Measurements from ENCODE around the gene EXT2.

GRCh38 chr11:36110022-36110942 is 166.4 kb downstream of the LDLRAD3 start:
- PRO-cap = no peak

DNA sequence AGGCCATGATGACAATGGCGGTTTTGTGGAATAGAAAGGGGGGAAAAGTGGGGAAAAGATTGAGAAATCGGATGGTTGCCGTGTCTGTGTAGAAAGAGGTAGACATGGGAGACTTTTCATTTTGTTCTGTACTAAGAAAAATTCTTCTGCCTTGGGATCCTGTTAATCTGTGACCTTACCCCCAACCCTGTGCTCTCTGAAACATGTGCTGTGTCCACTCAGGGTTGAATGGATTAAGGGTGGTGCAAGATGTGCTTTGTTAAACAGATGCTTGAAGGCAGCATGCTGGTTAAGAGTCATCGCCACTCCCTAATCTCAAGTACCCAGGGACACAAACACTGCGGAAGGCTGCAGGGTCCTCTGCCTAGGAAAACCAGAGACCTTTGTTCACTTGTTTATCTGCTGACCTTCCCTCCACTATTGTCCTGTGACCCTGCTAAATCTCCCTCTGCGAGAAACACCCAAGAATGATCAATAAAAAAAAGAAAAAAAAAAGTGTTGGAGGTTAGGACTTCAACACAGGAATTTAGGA is 143.6 kb downstream of the COMMD9 start:
- PRO-cap = no peak

DNA sequence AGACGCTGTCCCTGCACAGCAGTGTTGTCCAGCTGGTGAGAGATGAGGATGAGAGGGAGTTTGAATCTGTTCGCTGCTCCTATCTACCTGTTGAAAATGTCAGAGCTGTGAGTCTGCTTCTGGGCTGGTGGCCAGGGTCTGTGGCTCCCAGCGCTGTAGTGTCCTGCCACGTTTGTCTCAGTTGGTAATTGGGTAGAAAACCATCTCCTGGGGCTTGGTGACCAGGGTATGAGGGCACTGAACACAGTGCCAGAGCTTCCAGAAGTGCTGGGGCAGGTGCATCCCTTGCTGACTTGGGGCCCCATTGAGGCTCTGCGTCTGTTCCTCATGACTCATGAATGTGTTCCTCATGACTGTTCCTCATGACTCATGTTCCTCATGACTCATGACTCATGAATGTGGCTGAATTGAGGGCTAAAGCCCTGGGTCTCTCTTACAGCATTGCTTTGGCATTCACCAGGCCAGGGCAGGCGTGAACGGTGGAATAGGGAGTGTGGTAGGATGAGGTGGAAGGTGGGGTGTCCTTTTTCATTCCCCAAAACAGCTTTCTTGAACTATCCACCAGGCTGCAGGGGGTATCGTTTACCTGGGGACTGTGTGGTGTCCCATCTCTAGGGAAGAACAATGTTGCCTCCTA is 139.6 kb downstream of the COMMD9 start:
- PRO-cap = no peak

GRCh38 chr11:36361826-36362632 is 65.9 kb downstream of the PRR5L start:
- PRO-cap = no peak

- PRO-cap = no peak
Observed at GRCh38 chr11:36363422-36363991, 67.4 kb downstream of the PRR5L start.

DNA sequence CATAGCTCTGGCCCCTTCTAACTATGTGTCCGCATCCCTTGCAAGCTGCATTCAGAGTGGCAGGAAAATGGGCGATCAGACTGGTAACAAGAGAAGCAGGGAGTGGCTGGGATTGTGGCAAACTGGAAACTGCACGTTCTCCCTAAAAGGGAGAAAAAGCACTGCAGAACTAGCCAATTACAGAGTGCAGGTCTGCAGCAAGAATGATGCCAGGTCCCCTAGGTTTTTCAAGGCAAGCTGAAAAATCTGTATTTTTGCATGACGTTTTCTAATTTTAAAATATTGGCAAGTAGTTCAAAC is 76.4 kb downstream of the PRR5L start:
- PRO-cap = no peak

- PRO-cap = bidirectional peak, plus-strand start at chr11:36456002, minus-strand start at chr11:36455740; unidirectional peak, plus-strand start at chr11:36455867
Observed at GRCh38 chr11:36455627-36456581, 54.2 kb downstream of the TRAF6 start.

GRCh38 chr11:40232681-40233112 is 1226.8 kb downstream of the LRRC4C start:
- PRO-cap = no peak

DNA sequence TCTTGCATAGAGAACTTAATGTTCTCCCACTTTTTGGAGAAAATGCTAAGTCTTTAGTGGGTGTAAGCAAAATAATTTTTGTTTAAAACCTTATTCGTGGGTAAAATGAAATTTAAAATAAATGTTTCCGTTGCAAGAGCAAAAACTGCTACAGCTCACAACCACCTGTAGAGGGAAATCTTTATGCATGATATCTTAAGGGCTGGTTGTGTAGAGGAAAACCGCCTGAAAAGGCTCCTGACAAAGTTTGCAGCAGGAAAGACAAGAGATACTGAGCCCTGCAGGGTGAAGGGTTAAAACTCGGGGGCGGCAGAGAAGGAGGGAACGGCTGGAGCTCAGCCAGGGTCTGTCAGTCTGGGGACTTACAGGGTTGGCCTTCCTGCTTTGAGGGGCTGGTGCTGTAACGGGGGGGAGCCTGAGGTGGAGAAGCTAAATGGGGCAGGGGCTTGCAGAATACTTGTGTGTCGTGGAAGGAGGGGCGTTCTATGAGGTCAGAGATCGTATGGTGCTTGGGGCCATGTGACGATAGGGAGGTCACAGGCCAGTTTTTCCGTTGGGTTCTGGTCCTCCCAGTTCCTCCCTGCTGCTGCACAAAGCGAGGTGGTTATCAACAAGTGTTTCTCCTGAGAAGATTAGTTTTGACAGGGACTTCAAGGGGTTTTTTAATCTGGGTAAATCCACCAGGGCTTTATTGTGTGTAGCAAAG is 122.9 kb upstream of the HSD17B12 start:
- PRO-cap = no peak

GRCh38 chr11:43577026-43577647 is 103.4 kb upstream of the HSD17B12 start:
- PRO-cap = no peak

- PRO-cap = no peak
Observed at GRCh38 chr11:43643795-43644703, 36.5 kb upstream of the HSD17B12 start.

DNA sequence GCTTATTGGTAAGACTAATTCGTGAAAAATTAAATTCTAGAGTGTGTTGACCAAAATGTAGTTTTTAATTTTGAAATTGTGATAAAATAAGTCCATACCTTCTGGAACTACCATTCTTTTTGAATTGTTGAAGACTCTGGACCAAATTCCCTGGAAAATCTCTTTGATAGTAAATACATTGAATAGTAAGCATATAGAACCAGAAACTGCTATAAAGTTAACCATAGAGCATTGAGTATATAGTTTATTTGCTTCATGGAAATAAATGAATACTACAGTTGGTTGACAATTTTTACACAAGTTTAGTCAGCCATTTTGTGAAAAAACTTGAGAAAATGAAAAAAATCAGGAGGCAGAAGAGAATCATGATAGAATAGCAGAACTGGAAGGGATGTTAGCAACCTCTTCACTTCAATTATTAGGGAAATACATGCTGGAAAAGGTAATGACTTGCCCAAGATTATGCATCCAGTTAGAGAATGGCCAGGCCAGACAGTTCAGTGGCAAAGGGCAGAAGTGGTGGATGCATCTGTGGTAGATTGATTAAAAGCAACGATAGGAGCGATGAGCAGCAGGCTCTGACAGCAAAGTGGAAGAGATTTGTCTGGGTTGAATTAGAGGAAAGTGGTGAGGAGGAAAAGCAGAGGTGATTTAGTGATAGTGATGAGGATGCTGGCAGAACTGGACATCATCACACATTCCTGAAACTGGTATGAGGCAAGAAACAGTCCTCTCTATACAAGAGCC is 12.3 kb downstream of the HSD17B12 start:
- PRO-cap = no peak

GRCh38 chr11:43770184-43770517 is 89.6 kb downstream of the HSD17B12 start:
- PRO-cap = no peak

- PRO-cap = no peak
Observed at GRCh38 chr11:43837833-43838381, 42.7 kb upstream of the ALKBH3 start.

DNA sequence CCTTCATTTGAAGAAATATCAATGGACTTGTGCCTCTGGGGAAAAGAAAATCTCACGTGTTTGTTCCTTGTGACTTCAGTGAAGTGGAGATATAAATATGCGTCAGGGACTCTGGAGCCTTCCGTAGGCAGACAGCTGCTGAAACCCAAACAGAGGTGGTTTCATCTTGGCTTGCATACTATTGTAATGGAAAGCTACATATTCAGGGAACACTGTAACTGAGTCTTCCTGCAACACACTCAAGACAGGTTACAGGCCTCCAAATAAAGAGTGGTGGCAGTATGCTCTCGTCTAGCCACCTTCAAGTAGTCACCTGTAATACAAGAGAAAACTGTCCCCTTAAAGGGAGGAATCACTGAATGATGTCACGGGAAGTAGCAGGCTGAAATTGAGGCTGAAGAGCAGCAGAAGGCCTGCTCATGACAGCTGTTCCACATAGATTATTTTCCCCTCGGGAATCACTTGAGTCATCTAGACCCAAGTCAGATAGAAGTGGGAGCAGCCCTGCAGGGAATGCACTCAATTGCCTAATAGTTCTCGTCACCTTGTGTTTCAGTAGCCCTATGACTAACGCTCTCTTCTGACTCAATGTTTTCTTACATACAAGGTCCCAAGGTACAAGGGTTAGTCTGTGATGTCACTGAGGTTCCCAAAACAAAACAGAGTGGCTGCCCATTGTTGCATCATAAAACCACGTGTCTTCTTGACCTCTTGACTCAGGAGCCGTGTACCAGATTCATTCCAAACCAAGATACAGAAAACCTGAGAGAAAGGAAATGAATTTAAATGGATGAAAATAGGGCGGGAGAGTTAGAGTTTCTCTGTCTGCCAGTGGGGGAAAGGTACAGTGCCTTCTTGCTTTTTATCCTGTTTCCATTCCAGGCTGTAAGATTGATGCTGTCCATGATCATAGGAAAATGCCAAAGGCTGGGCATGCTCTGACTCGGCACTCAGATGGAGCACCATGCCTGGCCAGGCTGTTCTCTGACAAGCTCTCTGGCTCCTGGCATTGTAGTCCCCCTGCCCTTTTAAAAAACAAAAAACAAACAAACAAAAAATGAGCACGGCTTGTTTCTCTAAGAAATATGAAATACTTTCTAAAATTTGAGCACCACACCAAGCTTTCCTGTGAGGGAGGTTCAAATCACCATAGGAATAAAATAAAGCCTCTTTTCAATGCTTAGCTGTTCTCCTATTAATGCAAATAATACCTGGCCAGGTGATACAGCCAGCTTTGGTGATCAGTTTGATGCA is 21.7 kb upstream of the C11orf96 start:
- PRO-cap = no peak

DNA sequence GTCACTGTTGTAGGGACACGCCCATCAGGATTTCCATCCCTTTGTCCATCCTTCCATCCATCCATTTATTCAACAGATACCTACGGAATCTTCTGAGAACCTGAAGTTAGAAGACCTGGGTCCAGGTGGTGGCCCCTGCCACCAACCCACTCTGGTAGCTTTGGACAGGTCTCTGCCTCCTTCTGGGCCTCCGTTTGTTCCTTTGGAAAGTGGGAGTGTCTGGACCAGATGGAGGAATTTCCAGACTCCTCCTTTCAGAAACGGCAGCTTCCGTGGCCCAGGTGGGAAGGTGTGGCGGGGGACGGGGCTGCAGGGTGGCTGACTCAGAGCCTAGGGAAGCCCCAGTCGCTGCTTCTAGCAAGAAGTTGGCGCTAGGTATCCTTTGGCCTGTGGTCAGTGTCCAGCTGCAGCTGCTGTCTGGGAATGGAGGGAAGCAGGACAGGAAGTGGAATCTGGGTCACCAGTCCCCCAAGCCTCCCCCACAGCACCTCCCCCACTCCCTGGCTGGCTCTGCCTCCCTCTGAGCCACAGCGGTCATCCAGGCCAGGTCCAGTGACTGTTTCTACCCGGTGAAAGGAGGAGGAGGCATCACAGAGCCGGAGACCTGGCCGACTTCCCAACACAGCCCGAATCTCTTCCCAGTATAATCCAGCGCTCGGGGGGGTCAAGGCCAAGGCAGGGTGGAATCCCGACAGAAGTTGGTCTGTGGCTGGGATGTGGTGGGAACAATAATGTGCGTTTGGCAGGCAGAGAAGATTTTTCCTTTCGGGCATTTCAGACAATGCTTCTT is 44.9 kb downstream of the C11orf96 start:
- PRO-cap = unidirectional peak, plus-strand start at position 568 of the sequence

- PRO-cap = unidirectional peak, minus-strand start at chr11:43993420
Observed at GRCh38 chr11:43993259-43993728, 50.9 kb downstream of the C11orf96 start.

DNA sequence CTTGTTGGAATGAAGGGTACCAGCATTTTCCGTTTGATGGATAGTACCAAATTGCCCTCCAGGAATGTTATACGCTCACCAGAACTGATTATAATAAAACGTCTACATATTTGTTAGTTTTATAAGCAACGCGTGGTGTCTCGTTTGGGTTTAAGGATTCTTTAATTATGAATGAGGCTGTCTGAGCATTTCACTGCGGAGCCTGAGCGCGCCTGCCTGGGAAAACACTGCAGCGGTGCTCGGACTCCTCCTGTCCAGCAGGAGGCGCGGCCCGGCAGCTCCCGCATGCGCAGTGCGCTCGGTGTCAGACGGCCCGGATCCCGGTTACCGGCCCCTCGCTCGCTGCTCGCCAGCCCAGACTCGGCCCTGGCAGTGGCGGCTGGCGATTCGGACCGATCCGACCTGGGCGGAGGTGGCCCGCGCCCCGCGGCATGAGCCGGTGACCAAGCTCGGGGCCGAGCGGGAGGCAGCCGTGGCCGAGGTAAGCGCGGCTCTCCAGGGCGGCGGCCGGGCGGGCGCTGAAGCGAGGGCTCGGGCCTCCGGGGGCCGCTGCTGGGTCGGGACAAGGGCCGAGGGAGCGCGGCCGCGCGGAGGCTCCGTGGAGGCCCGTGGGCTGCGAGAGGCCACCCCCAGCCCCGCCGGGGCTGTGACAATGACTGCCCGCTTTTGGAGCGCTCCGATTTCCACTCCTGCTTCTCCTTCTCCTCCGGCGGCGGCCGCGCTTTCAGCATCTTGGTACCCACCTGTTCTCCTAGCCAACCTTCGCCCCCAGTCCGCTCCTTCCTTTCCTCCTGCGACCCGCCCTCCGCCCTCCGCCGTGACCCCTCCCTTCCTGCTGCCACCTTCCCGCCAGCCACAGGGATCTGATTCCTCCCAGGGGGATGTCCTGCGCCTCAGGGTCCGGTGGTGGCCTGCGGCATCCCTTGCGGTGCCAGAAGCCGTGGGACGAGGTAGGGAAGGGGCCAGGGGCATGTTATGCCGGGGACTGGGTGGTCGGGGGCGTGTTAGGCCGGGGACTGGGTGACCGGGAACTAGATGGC is at the start of gene EXT2:
TSS of gene EXT2 (plus strand) at position 307 of the 1,040 bp plus-strand sequence.
- PRO-cap = unidirectional peak, plus-strand start at position 307 of the sequence; unidirectional peak, plus-strand start at position 372 of the sequence

- PRO-cap = no peak
Observed at GRCh38 chr11:44574591-44575042, 9.2 kb downstream of the CD82 start.

DNA sequence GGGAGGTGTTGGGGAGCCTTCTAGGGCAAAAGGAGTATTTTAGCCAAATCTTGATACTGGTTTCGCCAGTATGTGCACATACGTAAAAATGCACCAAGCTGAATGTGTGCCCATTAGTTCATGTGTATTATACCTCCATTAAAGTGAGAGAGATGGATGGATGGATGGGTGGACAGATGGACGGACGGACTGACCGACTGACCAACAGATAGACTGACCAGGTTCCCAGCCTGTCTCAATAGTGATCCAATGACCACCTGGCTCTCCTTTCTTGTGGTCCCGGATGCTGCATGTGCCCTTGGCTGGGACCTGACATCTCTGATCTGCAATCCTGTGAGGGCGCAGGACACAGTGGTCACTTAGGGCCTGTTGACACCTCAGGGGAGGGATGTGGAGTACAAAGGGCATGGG is 50.3 kb downstream of the CD82 start:
- PRO-cap = no peak